HTERT-HM (cell line): Measurements from ENCODE around the genes DAGLB, GRID2IP, ZDHHC4 and ZNF853.

GRCh38 chr7:6435231-6436041 lies 12.3 kb downstream of the DAGLB start:
- RRBS: no CpG with 5 or more reads among the region's 31 CpGs

DNA sequence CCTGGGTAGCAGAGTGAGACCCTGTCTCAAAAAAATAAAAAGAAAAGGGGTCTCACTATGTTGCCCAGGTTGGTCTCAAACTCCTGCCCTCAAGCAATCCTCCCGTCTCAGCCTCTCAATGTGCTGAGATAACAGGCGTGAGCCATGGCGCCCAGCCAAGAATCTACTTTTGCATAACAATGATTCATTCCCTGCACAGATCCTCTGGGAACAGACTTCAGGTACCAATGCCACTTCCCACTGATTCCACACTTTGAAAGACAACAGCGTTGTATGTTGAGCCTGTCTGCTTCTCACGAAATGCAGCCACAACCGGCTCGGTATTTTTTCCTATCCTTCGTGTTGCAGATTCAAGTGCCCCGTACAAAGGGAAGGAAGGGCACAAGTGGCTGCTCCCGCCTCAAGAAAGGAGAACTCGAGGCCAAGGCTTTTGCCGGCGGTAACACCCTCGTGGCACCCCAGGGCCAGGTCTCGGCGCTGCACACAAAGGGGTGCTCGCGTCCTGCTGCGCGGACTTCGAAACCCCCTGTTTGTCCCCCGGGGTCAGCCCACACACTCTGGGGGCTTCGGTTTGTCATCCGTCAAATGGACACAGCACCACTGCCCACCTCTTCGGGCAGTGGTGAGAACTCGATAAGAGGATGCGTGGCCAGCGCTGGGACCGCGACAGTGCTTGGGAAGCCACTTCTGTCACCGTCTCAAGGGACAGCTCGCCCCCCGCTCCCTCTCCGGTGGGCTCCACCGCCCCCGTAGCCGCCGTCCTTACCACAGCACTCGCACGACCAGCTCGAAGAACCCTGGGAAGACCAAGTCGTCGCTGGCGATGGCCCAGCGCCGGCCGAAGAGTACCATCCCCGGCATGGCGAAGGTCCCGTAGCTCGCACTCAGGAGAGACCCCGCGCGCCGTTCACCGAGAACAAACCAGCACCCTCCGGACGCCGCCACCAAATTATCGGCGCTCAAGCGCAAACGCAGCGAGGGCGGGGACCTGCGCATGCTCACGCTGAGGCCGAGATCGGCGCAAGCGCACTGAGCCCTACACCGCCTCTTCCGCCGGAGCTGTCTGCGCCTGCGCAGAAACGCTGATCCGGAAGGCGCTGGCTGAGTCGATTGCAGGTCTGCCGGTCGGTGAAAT lies at the start of gene DAGLB:
TSS of gene DAGLB (minus strand) at position 973 of the 1,135 bp plus-strand sequence.
- RRBS: 1% methylated on average over 39 of the region's 82 CpGs

DNA sequence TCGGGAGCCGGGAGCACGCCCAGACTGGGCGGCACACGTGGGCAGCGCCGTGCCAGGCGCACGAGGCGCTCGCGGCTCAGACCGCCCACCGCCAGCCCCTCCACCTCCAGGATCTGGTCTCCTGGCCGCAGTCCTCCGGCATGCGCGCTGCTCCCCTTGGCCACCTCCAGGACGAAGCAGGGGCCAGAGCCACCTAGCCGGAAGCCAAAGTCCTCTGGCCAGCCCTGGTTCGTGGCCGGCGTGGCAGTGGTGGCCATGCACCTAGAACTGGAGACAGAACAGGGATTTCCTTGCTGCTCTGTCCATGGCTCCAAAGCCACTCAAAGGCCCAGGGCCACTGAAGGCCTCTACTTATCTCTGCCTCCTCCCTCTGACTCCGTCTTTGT lies at the start of gene GRID2IP:
TSS of gene GRID2IP (minus strand) at position 282 of the 386 bp plus-strand sequence.
- RRBS: 58% methylated on average over 5 of the region's 24 CpGs

DNA sequence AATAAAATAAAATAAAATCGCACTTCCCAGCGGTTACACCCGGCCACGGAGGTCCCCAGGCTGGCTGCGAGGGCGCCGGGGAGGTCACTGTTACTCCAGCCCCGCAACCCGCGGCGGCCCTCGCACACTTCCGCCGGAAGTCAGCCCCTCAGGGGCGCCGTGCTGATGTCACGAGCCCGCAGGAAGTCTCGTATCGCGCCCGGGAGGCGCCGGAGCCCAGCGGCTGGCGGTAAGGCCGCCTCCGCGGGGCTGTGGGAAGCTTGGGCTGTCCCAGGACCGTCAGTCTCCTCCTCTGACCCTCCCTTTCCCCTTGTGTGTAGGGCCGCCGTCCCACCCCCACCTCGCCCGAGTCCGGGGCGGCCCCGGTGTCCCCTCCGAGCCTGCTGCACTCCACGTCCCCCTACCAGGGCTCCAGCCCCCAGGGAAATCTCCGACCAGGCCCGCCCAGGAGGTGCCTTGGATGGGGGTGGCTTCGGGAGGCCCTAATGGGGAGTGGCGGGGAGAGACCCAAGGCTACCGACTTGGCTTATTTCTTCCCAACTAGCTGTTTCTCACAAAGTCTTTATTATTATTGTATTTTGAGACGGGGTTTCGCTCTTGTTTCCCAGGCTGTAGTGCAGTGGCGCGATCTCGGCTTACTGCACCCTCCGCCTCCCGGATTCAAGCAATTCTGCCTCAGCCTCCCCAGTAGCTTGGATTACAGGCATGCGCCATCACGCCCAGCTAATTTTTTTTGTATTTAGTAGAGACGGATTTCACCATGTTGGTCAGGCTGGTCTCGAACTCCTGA lies at the start of gene ZDHHC4:
TSS of gene ZDHHC4 (plus strand) at position 185 of the 790 bp plus-strand sequence.
- RRBS: 2% methylated on average over 22 of the region's 55 CpGs

GRCh38 chr7:6614921-6615820 lies at the start of gene ZNF853:
TSS of gene ZNF853 (plus strand) at chr7:6615610.
- RRBS: 4% methylated on average over 20 of the region's 105 CpGs

- RRBS: no CpG with 5 or more reads among the region's 10 CpGs
Measured at GRCh38 chr7:6697182-6697977, 9.4 kb downstream of the ZNF12 start.

DNA sequence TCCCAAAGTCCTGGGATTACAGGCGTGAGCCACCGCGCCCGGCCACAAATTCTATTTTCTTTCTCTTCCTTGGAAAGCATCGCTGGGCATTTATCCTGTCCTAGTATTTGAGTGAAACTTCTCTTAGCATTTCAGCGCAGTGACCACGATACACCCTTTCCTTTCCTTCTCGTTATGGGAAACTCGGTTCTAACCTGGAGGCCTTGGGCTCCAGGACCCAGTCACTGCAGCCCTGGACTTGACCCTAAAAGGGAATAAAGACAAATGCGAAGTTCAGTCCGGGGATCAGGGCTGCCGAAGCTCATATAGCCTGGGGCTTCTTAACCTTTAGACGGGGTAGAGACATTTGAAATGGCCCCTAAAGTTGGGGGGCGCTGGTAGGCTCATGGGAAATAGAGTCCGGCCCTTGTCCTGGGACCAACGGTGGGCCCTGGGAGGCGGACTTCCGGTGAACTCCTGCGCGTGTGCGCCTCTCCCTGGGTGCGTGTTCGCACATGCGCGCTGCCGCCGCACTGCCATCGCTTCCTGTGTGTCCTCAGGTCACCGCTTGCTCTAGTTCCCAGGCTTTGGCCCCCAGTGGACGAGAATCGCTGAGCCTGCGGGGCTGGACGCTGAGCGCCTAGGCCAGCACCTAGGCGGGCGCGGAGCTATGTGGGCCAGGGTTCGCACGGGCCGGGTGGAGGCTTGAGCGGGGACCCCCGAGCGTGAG lies 22.7 kb upstream of the ZNF12 start:
- RRBS: 4% methylated on average over 8 of the region's 43 CpGs

DNA sequence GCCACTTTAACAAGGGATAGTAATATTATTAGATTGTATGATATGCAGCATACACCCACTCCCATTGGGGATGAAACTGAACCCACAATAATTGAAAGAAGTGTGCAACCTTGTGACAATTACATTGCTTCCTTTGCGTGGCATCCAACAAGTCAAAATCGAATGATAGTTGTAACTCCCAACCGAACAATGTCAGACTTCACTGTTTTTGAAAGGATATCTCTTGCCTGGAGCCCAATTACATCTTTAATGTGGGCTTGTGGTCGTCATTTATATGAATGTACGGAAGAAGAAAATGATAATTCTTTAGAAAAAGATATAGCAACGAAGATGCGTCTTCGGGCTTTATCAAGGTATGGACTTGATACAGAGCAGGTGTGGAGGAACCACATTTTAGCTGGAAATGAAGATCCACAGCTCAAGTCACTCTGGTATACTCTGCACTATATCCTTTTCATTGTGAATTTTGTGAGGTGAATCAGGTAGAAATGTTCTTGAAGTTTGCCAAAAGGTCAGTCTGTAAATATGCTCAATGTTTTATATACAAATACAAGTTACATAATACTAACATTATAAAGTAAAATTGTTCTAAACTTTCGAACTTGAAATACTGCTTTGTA lies 6.8 kb downstream of the MIOS start:
- RRBS: no CpG with 5 or more reads among the region's 9 CpGs

- RRBS: no CpG with 5 or more reads among the region's 4 CpGs
Measured at GRCh38 chr7:7696318-7697224, 21.8 kb downstream of the RPA3 start.

- RRBS: no CpG with 5 or more reads among the region's 3 CpGs
Measured at GRCh38 chr7:7719074-7719740, 800 bp upstream of the RPA3 start.

DNA sequence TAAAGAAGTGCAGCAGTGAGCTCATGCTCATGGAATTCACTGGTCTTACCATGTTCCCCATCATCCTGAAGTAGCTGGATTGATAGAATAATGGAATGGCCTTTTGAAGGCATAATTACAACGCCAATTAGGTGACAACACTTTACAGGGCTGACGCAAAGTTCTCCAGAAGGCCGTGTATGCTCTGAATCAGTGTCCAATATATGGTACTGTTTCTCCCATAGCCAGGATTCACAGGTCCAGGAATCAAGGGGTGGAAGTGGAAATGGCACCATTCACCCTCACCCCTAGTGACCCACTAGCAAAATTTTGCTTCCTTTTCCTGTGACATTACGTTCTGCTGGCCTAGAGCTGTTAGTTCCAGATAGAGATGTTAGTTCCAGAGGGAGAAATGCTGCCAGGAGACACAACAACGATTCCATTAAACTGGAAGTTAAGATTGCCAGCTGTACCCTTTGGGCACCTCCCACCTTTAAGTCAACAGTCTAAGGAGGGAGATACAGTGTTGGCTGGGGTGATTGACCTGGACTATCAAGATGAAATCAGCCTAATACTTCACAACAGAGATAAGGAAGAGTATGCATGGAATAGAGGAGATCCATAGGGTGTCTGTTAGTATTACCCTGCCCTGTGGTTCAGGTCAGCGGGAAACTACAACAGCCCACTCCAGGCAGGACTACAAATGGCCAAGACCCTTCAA lies 8.1 kb upstream of the RPA3 start:
- RRBS: no CpG with 5 or more reads among the region's 6 CpGs

DNA sequence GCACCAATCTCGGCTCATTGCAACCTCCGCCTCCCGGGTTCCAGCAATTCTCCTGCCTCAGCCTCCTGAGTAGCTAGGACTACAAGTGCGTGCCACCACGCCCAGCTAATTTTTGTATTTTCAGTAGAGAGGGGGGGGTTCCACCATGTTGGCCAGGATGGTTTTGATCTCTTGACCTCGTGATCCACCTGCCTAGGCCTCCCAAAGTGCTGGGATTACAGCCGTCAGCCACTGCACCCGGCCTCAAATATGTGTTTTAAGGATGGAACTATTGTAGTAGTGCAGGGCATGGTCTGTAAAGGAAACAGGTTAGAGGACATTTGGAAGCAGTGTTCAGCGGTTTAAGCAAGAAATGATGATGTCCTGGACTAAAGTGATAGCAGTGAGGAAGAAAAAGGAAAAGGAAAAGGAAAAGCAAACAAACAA lies 12.7 kb upstream of the RPA3 start:
- RRBS: no CpG with 5 or more reads among the region's 9 CpGs

DNA sequence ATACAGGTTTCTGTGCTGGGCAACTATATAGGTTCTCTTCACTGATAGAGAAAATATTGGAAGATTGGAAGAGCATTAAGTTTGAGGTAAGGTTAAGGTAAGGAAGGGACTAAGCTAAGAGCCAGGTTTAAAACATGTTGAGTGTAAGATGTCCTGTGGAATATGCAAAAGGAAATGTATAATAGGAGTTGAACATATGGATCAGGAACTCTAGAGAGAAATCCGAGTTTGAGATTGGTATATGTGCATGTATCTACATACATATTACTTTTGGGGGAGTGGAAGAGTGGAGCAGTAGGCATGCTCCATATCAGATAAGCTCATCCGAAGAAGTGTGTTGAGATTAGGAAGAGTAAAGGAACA lies 101.6 kb upstream of the GLCCI1 start:
- RRBS: no CpG with 5 or more reads among the region's 2 CpGs

DNA sequence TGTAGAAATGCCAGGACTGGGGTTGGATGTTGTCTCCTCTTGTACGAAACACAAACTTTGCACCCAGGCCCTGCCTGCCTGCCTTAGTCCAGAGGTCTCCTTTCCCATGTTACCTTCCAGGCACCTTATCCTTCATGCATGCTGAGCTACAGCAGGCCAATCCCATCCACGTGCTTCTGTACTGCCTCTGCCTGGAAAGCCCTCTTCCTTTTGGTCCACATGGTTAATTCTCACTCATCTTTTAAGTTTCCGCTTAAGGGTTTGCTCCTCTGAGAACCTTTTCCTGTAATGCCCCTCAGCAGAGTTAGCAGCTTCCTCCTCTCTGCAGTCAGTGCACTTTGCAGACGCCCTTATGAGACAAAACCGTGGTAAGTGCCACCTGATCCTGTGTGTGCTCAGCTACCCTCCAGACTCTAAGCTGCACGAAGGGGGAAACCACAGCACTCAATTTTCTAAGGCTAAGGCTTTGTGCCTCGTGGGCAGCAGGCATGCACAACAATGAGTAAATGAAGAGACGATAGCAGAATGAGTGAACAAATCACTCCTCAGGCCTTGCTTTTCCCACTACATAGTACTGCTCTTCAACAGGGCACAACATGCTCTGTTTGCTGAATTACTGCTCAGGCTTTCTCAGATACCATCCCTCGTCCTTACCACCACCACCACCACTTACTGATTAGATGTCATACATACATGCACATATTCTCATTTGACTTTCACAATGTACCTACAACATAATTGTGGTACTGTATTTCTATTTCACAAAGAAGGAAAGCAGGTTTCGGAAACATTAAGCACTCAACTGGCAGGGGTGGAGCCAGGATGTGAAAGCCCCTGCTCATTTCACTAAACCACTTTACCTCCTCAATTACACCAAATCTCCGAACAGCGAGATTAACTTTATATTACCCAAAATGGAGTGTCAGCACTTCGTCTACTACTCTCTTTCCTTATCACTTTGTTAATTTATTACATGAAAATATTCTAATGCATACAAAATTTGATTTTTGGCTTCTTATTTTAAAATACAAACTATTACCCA lies 85.5 kb downstream of the ICA1 start:
- RRBS: no CpG with 5 or more reads among the region's 13 CpGs

GRCh38 chr7:8262933-8263135 lies 867 bp upstream of the ICA1 start:
- RRBS: no CpG with 5 or more reads among the region's 3 CpGs

- RRBS: no CpG with 5 or more reads among the region's 8 CpGs
Measured at GRCh38 chr7:8389822-8390249, 43.6 kb upstream of the NXPH1 start.

DNA sequence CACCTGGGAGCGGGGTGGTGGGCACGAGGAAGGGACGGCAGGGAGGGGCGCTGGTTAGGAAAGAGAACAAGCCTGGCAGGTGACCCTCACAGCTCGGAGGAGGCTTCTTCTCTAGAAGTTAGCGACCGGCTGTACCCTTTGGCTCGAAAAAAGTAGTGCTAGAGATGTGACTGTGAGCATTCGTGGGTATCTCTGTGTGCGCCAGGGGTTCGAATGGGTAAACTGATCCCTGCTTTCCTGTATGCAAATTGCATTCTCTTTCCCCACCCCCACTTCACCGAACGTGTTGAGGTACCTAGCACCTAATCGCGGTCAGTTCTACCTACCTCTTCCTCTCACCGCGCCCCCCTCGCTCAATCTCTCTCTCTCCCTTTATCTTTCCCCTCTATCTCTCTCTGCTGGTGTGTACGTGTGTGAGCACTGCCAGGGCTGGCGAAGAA lies 1.4 kb downstream of the NXPH1 start:
- RRBS: no CpG with 5 or more reads among the region's 20 CpGs

- RRBS: no CpG with 5 or more reads among the region's 2 CpGs
Measured at GRCh38 chr7:10121574-10122054, 818.3 kb downstream of the NDUFA4 start.

- RRBS: no CpG with 5 or more reads among the region's 3 CpGs
Measured at GRCh38 chr7:11022769-11023003, 49.0 kb downstream of the PHF14 start.

DNA sequence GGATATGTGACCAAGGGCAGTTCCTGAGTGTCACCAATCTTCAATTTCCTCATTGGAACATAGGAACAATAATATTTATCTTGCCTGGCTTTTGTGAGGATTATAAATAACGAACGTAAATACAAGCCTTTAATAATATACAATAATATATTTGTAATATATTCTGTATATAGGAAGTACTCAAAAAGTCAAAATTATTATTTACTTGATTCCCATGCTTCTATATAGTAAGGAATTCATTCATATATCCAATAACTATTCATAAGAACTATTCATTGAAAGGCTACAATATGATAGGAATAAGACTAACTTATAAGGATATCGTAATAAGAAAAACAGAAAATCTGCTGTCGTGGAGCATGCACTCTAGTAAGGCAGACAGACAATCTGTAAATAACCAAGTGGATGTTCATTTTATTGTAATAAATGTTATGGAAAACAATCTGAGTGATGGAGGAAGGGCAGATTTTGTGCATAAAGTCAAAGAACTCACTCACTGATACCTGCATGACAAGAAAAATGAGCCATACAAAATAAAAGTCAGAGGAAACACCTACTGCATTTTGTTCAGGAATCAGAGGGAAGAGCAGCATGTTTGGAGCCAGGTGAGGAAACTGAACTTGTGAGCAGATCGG lies 178.8 kb downstream of the PHF14 start:
- RRBS: no CpG with 5 or more reads among the region's 5 CpGs